Measurements from ENCODE around the genes OR7G1, ZNF562, RDH8 and PDE4A.

DNA sequence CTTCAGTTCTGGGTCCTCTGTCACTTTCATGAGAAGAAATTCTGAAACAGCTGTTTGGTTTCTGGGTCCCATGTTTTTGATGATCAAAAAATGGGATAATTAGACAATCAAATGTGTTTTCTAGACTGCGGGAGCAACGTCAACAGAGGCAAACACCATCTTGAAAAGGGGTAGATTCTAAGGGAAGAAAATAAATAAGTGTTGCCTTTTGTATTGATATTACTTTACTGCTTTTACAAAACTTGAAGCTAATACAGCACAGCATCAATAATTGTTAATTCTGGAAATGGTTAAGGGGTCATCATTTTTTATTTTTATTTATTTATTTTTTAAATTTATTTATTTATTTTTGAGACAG is at the start of gene OR7G1:
Gene OR7G1, minus strand, starts transcription at position 72 of the 358 bp plus-strand sequence.
- PRO-cap = no peak

- PRO-cap = no peak
Observed at GRCh38 chr19:9418511-9419081, 16.8 kb downstream of the ZNF266 start.

DNA sequence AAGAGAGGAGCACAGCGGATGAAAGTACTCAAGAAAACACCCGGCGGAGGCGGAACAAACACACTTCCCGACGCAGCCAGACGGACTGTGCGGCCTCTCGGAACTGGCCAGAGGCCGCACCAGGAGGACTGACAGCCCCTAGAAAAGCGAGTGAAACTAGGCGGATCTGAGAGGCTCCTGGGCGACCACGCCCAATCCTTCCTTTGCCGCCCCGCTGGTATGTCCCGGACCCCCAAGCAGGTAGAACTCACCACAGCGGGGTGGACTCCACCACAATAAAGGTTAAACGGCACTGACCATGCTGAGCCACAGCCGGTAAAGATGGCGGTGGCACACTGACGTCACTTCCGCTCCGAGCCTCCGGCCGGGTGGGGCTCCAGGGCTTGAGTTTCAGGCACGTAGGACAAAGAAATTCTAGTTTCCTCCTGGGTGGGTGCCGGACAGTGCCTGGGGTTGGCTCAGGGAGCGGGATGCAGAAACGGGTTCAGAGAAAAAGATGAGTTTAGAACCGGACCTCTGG is at the start of gene ZNF562:
Gene ZNF562, minus strand, starts transcription at position 337 of the 520 bp plus-strand sequence.
- PRO-cap = no peak

DNA sequence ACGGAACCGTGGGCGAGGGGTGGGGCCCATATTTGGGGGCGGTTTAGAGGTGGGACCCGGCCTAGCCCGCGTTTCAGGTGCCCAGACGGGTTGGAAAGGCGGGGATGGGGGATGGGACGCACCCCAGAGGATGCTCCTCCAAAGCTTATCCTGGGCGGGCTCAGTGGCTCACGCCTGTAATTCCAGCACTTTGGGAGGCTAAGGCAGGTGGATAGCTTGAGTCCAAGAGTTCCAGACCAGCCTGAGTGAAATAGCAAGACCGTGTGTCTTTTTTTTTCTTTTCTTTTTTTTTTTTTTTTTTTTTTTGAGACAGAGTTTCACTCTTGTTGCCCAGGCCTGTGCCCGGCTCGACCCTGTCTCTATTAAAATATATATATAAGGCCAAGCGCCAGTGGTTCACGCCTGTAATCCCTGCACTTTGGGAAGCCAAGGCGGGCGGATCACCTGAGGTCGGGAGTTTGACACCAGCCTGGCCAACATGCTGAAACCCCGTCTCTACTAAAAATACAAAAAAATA is 442 bp upstream of the ZNF562 start:
- PRO-cap = no peak

GRCh38 chr19:9785390-9786460 is 17.2 kb upstream of the ZNF846 start:
- PRO-cap = unidirectional peak, minus-strand start at chr19:9785484; unidirectional peak, minus-strand start at chr19:9785537; bidirectional peak, plus-strand start at chr19:9786244, minus-strand start at chr19:9786122

DNA sequence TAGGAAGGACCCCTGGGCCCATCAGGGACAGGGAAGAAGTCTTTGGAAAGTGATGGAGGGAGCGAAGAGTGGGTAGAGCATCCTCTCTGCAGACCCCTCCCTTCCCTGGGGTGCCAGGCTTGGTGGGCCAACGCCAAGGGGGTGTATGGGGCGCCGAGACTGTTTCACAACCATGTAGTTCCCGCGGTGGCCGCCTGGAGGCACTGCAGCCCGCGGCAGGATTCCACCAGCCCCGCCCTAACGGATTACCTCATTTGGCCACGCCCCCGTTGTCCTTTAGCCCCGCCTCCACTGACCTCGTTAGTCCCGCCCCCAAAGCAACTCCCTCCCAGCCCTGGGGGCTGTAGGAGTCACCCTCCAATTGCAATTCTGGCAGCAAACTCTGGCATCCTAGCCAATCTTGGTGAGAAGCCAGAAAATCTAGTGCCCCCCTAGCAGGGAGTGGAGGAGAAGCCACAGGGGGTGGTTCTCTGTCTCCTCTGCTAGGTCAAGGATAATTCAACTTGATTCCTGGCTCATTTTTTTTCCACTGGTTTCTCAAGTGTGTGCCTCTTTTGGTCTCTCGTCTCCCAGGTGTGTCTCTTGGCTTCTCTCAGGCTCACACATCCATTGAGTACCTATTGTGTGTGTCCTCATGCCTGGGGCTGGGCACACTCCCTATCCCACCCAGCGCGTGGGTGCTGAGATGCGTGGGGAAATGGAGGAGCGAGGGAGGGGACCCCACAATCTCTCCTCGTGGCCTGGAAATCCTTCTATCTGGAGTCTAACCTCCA is 2.1 kb downstream of the OLFM2 start:
- PRO-cap = no peak

DNA sequence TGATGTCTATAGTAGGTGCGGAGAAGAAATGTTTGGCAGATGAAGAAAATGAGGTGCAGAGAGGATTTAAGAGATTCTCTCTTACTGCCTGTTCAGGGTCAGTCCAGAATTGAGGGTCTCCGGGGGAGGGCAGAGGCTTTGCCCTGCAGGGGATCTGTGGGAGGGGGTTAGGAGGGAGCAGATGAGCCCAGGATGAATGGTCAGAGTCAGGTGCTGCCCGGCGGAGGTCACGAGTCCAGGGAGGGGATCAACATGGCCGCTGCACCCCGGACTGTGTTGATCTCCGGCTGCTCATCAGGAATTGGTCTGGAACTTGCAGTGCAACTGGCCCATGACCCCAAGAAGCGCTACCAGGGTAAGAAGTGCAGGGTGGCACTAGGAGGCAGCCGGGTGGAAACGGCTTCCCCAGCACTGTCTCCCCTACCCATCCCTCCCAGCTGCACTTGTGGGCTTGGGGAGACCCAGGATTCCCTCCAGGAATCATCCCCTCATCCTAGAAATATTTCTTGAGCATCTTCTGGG is at the start of gene RDH8:
Gene RDH8, plus strand, starts transcription at position 238 of the 522 bp plus-strand sequence.
- PRO-cap = no peak

GRCh38 chr19:10020354-10020698 is 7.0 kb downstream of the RDH8 start:
- PRO-cap = no peak

DNA sequence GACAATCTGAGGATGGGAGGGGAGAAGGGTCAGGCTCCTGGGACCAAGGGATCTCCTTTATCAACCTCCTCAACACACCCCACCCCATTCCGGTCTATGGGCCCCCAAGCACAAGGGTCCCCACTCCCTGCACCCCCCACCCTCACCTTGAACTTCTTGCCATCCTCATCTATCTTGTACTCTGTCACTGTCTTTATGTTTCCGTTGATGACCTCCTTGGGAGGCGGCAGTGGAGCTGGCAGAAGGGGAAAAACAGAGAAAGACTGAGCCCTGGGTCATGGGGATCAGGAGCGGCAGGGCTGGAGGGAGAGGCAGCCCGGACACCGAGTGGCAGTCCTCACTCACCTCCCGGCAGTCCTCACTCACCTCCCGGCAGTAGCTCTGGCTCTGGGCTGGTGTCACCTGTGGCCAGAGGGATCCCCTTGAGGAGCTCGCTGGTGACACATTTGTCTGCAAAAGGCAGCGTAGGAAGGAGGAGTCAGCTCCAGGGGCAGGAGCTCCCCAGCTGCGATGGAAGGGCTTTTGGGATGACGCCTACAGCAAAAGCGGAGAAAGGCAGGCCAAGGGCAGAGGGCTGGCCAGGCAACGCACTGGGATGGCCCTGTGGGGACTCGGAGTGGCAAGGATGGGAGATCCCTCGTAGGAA is 854 bp downstream of the EIF3G start:
- PRO-cap = no peak

DNA sequence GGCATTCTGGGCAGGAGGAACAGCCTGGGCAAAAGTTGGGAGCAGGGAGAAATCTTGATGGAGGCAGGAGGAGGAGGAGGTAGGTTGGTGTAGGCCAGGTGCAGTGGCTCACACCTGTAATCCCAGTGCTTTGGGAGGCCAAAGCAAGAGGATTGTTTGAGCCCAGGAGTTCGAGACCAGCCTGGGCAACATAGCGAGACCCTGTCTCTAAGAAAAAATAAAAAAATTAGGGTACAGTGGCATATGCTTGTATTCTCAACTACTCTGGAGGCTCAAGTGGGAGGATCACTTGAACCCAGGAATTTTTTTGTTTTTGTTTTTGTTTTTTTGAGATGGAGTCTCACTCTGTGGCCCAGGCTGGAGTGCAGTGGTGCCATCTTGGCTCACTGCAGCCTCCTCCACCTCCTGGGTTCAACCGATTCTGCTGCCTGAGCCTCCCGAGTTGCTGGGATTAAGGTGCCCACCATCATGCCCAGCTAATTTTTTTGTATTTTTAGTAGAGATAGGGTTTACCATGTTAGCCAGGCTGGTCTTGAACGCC is 7.5 kb upstream of the ICAM4 start:
- PRO-cap = no peak

DNA sequence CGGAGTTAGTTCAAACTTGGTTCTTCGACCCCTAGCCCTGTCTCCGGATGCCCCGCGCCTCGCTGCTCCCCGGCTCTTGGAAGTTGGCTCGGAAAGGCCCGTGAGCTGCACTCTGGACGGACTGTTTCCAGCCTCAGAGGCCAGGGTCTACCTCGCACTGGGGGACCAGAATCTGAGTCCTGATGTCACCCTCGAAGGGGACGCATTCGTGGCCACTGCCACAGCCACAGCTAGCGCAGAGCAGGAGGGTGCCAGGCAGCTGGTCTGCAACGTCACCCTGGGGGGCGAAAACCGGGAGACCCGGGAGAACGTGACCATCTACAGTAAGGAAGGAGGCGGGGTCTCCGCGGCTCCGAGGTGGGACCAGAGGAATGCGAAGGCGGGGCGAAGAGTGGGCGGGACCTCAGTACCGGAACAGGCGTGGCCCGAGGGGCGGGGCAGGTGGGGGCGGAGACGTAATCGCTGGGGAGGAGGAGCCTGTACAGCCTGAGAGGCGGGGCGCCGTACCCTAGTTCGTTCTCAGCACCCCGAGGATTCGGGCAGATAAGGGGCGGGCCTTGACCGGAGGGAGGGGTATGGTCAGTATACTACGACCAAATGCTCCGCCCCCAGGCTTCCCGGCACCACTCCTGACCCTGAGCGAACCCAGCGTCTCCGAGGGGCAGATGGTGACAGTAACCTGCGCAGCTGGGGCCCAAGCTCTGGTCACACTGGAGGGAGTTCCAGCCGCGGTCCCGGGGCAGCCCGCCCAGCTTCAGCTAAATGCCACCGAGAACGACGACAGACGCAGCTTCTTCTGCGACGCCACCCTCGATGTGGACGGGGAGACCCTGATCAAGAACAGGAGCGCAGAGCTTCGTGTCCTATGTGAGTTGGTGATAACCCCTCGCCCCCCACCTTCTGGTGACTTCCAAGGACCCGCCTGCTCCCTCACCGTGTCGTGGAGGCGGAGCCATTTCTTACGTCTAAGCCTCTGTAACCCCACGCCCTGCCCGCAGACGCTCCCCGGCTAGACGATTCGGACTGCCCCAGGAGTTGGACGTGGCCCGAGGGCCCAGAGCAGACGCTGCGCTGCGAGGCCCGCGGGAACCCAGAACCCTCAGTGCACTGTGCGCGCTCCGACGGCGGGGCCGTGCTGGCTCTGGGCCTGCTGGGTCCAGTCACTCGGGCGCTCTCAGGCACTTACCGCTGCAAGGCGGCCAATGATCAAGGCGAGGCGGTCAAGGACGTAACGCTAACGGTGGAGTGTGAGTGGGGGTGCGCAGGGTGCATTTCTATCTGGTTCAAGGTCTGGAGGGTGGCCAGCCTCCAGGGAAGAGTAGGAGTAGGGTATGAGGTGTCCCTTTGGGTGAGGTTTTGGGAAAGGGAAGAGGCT is 2.7 kb downstream of the ICAM5 start:
- PRO-cap = no peak

DNA sequence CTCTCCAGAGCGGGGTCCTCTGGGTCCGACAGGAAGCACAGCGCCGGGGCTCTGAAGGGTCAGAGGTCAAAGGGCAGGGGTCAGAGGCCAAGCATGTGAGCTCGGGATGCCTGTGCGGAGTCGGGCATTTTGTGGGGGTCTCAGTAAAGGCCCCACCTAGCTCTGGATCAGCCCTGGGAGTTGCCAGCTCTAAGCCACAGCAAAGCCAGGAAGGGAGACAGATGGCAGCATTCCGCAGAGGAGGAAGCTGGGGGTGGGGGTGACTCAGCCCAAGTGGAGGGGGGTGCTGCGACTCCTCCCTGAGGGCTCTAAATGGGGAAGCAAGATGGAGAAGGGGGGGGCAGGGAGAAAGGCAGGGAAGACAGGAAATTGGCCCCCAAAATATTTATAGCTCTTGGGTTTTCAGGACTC is 10.4 kb downstream of the FDX2 start:
- PRO-cap = no peak

DNA sequence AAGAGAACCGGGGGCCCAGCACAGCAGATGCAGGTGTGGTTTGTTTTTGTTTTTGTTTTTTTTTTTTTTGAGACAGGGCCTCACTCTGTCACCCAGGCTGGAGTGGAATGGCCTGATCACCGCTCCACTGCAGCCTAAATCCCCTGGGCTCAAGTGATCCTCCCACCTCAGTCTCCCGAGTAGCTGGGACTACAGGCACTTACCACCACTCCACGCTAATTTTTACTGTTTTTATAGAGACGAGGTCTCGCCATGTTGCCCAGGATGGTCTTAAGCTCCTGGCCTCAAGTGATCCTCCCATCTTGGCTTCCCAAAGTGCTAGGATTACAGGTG is 6.0 kb downstream of the FDX2 start:
- PRO-cap = no peak

GRCh38 chr19:10318145-10318438 is 2.3 kb upstream of the FDX2 start:
- PRO-cap = no peak

DNA sequence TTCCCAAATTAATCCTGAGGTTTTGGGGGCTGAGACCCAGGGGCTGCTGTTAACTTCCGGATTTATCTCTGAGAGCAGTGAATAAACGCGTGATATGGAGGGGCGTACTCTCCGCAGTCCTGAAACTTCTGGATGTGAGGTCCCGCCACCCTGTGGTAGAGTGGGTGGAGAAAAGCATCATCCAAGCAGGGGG is 671 bp downstream of the RAVER1 start:
- PRO-cap = no peak

- PRO-cap = unidirectional peak, minus-strand start at chr19:10334854; unidirectional peak, minus-strand start at chr19:10334962
Observed at GRCh38 chr19:10334397-10335278, 1.3 kb upstream of the RAVER1 start.

DNA sequence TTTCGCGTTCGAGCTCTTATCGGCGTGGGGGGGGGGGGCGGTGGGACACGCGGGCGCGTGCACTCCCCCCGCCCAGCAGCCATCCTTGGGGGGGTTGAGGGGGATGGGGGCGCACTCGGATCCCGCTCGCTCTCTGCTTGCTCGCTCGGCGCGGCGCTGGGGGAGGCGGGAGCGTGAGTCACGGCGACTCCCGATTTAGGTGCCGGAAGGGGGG is 1.2 kb upstream of the PDE4A start:
- PRO-cap = no peak

DNA sequence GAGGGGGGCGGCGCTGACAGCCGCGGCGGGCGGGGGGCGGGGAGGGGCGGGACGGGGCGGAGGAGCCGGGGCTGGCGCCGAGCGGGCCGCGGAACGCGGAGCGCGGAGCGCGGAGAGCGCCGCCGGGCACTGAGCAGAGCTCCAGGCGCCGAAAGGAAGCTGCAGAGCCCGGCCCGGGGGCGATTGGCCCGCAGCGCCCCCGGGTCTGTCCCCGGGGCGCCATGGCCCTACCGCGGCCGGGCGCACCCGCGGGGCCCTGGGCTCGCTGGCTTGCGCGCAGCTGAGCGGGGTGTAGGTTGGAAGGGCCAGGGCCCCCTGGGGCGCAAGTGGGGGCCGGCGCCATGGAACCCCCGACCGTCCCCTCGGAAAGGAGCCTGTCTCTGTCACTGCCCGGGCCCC is at the start of gene PDE4A:
Gene PDE4A, plus strand, starts transcription at position 115 of the 399 bp plus-strand sequence.
- PRO-cap = no peak

- PRO-cap = no peak
Observed at GRCh38 chr19:10430547-10431709, 10.6 kb downstream of the PDE4A start.

DNA sequence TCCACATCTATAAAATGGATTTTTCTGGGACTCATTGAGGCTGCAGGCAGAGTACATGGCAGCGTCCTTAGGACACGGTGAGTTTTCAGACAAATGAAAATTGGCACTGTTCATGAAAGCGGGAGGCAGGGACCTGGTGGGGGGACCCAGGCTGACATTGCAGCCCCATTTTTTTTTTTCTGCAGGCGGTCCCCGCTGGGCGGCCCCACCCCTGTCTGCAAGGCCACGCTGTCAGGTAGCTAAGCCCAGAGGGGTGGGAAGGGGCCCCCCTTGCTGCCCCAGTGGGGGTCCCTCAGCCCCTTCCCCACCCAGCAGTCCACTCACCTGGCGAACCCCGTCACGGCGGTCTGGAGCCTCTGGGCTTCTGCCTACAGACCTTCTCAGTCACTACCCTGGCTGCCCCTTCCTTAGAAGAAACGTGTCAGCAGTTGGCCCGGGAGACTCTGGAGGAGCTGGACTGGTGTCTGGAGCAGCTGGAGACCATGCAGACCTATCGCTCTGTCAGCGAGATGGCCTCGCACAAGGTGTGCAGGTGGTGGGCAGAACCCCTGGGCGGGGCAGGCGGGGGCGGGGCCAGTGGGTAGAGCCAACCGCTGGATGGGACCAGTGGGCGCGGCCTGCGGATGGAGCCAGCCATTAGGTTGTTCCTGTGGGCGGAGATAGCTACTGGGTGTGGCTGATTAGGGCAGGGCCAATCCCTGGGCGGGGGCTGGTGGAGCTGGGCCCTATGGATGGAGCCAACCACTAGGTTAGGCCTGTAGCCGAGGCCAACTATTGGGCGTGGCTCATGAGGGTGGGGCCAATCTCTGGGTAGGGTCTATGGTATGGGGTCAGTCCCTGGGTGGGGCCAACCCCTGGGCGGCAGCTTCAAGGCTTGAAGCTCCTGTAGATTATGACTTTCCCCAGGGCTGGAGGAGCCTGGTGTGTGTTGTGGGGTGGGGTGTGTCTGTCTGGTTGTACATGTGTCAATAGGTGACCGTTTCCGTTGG is 30.4 kb downstream of the PDE4A start:
- PRO-cap = no peak